ENCODE results near the gene DIRAS2.

DNA sequence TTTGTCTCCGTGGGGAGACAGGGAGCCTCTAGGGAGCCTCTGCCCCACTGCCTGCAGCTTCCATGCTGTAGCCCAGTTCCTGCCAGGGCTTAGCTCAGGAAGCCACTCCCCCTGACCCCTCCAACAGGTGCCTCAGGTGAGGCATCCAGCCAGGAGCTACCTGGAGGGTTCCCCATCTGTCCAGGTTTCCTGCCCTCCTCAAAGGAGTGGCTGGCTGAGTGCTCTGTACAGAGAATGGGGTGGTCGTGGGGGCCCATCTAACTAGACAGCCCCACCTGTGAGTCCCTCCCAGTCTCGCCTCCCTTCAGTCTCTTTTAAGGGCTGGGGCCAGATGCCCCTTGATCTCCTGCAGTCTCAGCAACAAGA is 44.6 kb downstream of the SECISBP2 start:
- PRO-cap: no peak
- RAMPAGE, long total RNA, 5 experiments: no peak in any of the 5 experiments
- RRBS: no CpG with 5 or more reads among the region's 3 CpGs

DNA sequence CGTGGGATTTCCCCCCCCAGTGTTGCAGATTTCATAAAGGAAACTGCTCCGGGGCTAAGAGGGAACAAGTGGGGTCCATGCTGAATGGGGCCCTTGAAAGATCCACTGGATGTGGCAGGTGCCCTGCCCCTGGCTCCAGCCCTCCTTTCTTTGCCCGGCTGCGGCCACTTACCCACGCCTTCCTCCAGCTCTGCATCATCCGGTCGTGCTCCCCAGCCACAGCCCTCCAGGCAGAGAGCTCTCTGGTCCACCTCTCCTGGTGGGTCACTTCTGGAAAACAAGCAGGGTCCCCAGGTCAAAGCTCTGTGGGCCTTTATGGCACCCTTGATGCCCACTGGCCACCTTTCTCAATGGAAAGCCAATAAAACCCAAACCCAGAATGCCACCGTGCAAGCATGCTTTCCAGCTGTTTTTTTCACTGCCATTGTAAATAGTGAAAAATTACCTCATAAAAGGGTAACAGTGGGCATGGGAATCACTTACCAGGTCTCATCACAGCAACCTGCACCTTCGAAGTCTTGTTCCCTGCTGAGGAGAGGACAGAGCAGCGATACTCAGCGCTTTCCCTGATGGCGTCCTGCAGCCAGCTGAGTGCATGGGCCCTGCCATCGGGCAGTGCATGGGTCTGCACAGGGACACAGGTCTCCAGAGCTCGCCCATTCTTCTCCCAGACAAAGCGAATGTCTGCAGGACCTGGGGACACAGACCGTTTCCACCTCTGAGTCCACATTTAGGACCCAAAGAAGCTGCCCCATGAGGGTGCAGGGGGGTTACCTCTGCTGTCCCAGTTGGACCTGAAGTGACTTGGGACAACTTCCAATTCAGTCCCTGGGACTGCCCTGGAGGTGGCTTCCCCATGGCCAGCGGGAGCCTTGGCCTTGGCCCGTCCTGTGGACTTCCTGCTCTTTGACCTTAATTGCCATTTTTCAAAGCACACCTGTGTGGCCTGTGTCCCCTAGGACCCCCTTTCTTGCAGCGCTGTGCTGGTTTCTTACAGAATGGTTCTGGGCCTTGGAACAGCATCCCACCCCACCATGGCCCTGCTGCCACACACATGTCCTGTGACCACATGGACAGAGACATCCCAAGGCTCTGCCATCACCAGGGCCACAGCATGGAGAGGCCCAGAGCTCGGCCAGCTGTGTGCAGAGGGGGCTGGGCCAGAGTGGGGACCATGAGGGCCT is 45.4 kb downstream of the SECISBP2 start:
- PRO-cap: no peak
- RAMPAGE, long total RNA, 5 experiments: start-site peak on the minus strand in 2 of 5 experiments, centred at positions 562 to 821 of the sequence, 5 reads per replicate
- RRBS: 92% methylated on average over 5 of the region's 20 CpGs

DNA sequence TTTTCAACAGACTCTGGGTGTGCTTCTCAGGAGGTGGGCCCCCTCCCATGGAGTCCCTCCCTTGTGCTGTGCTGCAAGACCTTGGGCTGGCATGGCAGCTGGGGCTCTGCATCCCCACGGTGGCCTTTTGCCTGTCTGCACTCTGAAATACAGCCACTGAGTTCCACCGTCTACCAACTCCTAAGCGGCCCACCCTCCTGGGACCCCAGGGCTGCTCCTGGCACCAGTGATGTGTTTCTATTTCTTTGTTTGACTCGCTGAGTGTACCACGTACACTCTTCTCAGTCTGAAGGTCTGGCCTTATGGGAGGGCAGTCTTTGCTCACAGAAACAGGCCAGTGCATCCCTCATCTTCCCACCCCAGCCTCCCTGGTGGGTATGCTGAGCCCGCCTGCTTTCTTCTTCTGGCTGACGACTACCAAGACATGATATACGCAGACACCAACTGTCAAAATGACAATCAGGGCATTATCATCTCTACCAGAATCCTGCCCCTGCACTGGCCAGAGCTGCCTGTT is 1.6 kb downstream of the SEMA4D start:
- PRO-cap: no peak
- RAMPAGE, long total RNA, 5 experiments: no peak in any of the 5 experiments
- RRBS: no CpG with 5 or more reads among the region's 8 CpGs

DNA sequence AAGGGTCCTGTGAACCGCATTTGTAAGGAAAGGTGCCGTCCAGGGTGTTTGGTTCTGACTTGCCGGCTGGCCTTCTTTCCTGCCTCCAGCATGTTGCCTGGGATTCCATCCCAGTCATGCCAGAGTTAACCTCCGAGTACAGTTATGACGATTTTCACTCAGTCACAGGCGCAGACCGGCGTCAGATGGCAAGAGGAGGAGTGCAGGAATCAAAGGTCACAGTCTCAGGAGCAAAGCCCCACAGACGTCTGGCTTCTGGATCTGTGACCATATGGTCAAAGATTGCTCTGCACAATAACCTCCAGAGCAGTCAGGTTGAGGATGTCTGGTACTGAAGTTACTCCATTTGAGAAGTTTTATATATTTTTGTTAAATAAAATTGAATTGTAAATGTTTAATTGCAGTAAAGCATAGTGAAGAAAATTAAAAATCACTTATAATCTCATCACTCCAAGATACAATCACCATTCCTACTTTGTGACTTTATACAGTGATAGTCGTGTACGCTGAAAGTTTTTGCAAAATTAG is 5.8 kb upstream of the GADD45G start:
- PRO-cap: no peak
- RAMPAGE, long total RNA, 5 experiments: no peak in any of the 5 experiments
- RRBS: 16% methylated on average over 4 of the region's 11 CpGs

- PRO-cap: no peak
- RAMPAGE, long total RNA, 5 experiments: no peak in any of the 5 experiments
- RRBS: no CpG with 5 or more reads among the region's 11 CpGs
Observed at GRCh38 chr9:89874241-89874808, 269.5 kb downstream of the GADD45G start.

DNA sequence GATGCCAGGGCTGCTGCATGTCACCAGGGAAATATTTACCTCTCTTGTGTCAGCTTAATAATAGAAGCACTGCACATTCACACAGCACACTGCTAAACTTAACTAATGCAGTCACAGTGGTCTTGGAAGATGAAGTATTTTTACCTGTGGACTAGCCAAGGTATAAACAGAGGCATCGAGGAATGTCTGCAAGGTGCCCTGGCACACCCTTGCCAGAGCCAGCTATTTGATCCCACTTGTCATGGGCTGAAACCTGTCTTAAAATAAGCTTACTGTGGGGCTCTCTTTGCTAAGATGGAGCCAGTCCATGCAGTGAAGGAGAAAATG is 281.7 kb downstream of the GADD45G start:
- PRO-cap: no peak
- RAMPAGE, long total RNA, 5 experiments: no peak in any of the 5 experiments
- RRBS: no CpG with 5 or more reads among the region's 1 CpG

- PRO-cap: no peak
- RAMPAGE, long total RNA, 5 experiments: no peak in any of the 5 experiments
- RRBS: 2% methylated on average over 15 of the region's 57 CpGs
Observed at GRCh38 chr9:90642289-90643351, at the start of gene DIRAS2. Gene DIRAS2, minus strand, starts transcription at chr9:90642824.

- PRO-cap: no peak
- RAMPAGE, long total RNA, 5 experiments: no peak in any of the 5 experiments
Observed at GRCh38 chr9:90770361-90770825, 31.2 kb upstream of the SYK start.

- PRO-cap: no peak
- RAMPAGE, long total RNA, 5 experiments: no peak in any of the 5 experiments
- RRBS: no CpG with 5 or more reads among the region's 12 CpGs
Observed at GRCh38 chr9:90815203-90816117, 13.8 kb downstream of the SYK start.

DNA sequence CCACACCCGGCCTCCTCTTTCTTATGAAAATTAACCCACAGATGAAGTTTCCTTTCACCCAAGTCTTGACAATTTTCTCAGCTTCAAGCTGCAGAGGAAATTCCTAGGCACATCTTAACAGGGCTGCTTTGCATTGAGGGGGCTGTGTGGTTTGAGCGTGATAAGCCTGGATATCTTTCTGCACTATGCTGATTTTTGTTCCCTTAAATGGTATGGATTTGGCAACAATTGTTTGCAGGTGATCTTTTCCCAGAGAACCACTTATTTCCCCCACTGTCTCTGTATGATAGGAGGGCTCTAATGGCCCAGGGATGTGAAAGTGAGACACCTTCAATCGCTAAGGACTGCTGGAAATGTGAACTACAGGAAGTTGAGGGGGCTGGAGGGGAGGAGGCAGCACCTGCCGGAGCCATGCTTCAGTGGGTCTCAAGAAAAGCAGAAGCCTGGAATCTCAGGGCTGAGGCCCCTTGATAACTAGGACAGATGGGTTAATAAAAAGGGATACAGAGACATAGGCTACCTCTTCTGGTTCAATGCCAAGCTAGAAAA is 29.3 kb downstream of the SYK start:
- PRO-cap: no peak
- RAMPAGE, long total RNA, 5 experiments: no peak in any of the 5 experiments
- RRBS: no CpG with 5 or more reads among the region's 4 CpGs

- PRO-cap: no peak
- RAMPAGE, long total RNA, 5 experiments: start-site peak on the plus strand in 1 of 5 experiments, at chr9:90874178-90874781 at its widest, 27 reads per replicate
- RRBS: no CpG with 5 or more reads among the region's 15 CpGs
Observed at GRCh38 chr9:90874178-90874980, 72.8 kb downstream of the SYK start.

GRCh38 chr9:90916293-90916742 is 114.7 kb downstream of the SYK start:
- PRO-cap: no peak
- RAMPAGE, long total RNA, 5 experiments: no peak in any of the 5 experiments
- RRBS: no CpG with 5 or more reads among the region's 9 CpGs

DNA sequence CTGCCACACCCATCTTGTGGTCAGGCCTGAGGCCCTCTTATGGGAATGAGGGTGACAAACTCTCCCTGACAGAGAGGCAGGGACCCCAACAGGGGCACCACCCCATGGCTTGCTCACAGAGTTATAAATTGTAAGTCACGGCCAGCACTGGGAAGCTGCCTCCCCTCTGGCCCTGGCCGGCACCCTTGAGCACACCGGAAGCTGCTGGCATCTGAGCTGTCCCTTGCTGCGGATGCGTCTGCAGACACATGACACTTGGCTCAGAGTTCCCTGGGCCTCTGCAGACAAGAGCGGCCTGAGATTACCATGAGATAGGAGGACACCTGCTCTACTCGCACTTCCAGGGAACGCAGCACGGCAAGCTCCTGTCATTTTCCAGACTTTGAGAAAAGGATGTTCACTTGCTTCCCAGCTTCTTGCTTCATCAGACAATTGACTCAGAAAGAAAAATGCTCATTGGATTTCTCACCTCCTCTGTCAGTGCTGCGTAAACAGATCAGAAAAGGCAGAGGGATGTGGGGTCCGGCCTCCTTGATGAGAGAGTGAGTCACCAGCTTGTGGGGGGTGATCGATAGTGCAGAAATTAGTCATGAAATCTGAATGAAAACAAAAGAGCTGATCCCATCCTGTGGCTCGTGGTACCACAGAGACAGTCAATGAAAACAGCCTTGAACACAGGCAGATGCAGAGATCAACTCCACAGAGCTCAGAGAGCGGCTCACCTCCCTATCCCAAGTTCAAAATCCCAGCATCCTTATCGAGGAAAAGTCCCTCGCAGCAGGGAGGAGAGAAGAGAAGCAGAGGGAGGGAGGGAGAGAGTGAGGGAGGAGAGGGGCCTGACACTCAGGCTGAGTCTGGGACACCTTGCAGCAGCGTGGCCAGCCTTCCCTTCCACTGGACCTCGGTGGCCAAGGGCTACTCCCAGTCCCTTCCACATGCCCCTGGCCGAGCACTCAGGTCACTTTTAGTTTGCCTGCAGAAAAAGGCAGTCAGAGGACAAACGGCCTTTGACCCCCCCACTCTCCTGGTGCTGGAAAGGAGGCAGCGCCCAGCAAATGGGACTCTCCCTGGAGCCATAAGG is 270.0 kb downstream of the SYK start:
- PRO-cap: no peak
- RAMPAGE, long total RNA, 5 experiments: no peak in any of the 5 experiments
- RRBS: no CpG with 5 or more reads among the region's 21 CpGs

DNA sequence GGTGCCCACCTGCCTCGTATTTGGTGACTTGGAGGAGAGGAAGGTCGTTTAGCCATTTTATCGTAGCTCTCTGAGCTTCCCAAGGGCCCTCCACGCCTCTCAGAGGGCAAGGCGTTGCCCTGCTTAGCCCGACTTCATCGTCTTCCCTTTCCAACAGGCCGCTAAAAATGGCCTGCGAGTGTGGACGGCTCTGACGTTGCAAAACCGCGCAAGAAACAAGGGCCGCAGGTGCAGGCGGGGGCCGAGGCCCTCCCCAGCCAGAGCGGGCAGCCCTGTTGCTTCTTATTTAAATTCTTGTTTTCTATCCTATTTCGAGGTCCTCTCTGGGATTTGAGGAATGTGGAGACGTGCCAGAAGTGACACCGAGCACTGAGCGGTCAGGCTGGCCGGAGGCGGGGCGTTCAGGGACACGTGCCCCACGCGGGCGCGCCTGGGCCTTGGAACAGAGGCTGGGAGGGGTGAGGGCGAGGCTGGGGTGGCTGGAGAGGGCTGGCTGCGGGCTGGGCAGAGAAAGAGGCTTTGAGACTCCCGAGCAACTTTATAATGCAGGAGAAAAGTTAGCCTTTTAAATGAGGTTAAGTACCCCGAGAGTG is 243.7 kb downstream of the AUH start:
- PRO-cap: bidirectional peak, plus-strand start at position 461 of the sequence, minus-strand start at position 154 of the sequence
- RAMPAGE, long total RNA, 5 experiments: no peak in any of the 5 experiments
- RRBS: no CpG with 5 or more reads among the region's 33 CpGs

DNA sequence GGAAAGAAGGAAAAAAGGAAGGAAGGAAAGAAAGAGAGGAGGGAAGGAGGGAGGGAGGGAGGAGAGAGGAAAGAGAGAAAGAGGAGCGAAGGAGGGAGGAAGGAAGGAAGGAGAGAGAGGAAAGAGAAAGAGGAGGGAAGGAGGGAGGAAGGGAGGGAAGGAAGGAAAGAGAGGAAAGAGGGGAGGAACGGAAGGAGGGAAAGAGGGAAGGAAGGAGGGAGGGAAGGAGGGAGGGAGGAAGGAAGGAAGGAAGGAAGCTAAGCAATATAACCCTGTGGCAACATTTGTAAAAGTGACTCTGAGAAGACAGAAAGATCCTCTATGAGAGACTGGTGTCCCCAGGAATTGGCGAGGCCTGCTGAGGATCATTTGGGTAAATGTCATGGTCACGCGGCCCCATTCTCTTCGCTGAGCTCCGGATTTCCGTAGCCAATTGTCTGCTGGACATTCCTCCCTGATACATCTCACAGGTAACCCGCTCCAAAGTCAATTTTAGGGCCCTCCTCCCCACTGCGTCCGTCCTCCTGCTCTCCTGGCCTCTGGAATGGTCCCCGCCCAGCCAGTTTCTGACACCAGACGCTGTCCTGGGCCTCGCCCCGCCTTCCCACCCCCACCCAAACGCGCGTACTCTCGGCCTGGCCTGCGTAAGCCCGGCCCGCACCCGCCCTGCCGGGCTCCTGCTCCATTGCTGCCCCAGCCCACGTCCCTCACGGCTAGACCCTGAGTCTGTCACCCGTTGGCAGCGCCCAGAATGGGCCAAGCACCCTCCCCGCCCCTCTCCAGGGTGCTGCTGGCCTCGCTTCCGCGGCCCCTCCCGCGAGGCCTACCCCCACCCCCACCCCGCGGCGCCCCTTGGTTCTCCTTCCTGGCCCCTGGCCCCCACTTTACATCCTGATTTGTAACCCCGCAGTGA is 202.1 kb downstream of the AUH start:
- PRO-cap: bidirectional peak, plus-strand start at position 617 of the sequence, minus-strand start at position 546 of the sequence
- RAMPAGE, long total RNA, 5 experiments: start-site peak on the plus strand in 1 of 5 experiments, centred at position 222 of the sequence, 6 to 12 reads per replicate
- RRBS: no CpG with 5 or more reads among the region's 38 CpGs

DNA sequence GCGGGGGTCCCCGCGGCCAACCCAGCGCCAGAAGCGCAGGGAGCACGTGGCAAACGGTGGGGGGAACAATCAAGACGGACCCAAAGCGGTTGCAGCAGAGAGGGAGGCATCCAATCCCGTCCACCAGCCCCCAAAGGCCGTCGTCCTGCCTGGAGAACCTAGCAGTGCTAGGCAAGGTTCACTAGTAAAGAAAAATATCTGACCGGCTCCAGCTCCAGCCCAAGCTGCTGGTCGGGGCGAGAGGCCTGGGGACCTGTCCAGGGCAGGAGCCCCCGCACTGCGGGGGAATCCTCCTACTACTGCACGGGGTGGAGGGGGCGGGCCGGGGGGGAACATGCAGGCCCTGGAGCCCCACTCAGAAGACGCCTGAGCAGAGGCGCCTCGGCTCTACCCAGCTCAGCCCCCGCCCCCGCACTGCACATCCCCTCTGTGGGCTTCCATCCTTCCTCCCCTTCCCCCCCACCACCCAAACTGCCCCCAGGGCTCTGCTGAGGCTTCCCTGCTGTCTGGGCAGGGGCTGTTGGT is 201.3 kb downstream of the AUH start:
- PRO-cap: no peak
- RAMPAGE, long total RNA, 5 experiments: no peak in any of the 5 experiments
- RRBS: no CpG with 5 or more reads among the region's 25 CpGs

DNA sequence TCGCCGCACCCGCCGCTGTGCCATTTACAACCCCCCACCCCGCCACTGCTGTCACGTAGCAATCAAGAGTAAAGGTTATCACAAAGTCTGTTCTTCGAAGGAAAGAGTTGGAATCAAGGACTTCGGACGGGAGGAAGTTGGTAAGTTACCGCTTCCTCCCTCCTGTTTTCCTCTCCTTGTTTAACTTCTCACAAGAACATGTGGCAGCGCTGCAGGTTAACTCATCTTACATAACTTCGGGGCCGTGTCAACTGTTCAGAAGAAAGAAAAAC is 167.7 kb downstream of the AUH start:
- PRO-cap: unidirectional peak, minus-strand start at position 178 of the sequence
- RAMPAGE, long total RNA, 5 experiments: no peak in any of the 5 experiments
- RRBS: no CpG with 5 or more reads among the region's 13 CpGs

DNA sequence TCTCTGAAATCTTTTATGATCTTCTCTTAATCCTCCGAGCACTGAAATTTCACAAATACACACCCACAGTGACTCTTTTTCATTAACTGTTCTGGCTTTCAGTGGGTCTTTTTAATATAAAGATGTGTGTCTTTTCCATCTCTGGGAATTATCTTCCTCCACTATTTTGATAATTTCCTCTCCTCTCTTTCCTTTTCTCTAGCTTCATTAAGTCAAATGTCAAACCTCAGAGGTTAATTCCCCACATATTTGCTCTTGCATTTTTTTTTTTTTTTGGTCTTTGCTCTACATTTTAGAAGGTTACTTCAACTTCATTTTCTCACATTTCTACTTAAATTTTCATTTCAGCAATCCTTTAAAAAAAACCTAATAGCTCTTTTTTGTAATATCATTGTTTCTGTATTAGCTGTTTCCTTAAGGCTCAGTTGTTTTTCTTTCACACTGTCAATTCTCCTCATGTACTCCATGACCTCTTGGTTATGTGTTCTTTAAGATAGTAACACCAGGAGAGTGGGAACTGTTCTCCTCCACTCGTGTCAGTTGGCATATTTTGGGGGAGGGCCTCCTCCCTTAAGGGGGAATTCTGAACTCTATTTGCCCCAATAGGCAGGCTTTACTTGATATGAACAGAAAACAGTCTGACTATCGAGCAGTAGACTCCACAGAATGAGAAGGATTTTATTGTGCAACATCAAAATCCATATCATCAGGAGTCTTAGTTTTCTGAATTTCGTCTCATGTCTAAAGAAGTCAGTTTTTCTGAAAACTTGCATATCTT is 96.5 kb downstream of the AUH start:
- PRO-cap: no peak
- RAMPAGE, long total RNA, 5 experiments: start-site peak on the minus strand in 1 of 5 experiments, centred at position 518 of the sequence, 30 reads per replicate
- RRBS: no CpG with 5 or more reads among the region's 4 CpGs

DNA sequence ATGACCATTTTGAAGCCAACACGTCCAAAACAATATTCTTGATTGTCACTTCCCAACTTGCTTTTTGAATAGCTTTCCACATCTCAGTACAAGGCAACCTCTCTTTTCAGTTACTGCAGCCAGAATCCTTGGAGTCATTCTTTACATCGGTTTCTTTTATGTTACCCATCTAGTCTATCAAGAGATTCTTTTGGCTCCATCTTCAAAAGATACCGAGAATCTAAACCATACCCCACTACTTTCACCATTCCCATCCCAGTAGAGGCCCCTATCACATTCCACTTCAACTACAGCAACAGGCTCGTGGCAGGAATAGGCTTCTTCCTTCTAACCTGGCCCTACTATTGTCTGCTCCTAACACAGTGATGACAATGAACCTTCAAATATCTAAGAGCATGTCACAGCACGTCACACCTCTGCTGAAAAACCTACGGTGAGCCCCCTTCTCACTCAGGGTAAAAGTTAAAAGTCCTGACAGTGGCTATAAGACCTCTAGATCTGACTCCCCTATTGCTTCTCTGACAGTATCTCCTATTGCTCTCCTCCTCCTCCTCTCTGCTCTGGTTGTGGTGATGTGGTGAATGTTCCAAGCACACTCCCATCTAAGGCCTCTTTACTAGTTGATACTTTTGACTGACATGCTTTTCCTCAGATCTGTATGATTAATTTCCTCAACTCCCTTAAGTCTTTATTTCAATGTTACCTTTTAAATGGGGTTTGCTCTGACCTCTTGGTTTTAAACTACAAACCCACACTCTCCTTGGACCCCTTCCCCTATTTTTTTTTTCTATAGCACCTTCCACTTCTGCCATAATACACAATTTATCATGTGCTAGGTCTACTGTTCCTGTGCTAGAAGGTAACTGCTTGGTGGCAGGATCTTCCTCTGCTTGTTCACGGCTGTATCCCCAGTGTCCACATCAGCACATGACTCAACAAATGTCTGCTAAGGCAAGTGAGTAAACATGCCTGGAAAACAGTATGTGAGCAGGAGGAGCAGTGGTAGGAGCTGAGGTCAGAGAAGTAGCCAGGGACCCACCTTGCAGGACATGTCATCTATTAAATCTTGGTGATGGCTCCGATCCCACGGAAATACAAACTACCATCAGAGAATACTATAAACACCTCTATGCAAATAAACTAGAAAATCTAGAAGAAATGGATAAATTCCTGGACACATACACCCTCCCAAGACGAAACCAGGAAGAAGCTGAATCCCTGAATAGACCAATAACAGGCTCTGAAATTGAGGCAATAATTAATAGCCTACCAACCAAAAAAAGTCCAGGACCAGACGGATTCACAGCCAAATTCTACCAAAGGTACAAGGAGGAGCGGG is 79.7 kb downstream of the AUH start:
- PRO-cap: no peak
- RAMPAGE, long total RNA, 5 experiments: start-site peak on the minus strand in 3 of 5 experiments, centred at positions 245 to 808 of the sequence, 8 to 31 reads per replicate
- RRBS: no CpG with 5 or more reads among the region's 12 CpGs

- PRO-cap: no peak
- RAMPAGE, long total RNA, 5 experiments: no peak in any of the 5 experiments
Observed at GRCh38 chr9:91300159-91300661, 61.5 kb downstream of the AUH start.

All from stomach (tissue), 7 donors.